Metastatic Breast Carcinoma in the Brain (tissue), 10 donors: ENCODE measurements around the gene WDR59.

- PRO-cap, 10 experiments: peak in 3 of 10 experiments; most common plus-strand start chr16:73172795 (in 2); most common minus-strand start chr16:73172696 (in 2)
These were observed 124.3 kb upstream of the ZFHX3 start for GRCh38 chr16:73171939-73172973.

DNA sequence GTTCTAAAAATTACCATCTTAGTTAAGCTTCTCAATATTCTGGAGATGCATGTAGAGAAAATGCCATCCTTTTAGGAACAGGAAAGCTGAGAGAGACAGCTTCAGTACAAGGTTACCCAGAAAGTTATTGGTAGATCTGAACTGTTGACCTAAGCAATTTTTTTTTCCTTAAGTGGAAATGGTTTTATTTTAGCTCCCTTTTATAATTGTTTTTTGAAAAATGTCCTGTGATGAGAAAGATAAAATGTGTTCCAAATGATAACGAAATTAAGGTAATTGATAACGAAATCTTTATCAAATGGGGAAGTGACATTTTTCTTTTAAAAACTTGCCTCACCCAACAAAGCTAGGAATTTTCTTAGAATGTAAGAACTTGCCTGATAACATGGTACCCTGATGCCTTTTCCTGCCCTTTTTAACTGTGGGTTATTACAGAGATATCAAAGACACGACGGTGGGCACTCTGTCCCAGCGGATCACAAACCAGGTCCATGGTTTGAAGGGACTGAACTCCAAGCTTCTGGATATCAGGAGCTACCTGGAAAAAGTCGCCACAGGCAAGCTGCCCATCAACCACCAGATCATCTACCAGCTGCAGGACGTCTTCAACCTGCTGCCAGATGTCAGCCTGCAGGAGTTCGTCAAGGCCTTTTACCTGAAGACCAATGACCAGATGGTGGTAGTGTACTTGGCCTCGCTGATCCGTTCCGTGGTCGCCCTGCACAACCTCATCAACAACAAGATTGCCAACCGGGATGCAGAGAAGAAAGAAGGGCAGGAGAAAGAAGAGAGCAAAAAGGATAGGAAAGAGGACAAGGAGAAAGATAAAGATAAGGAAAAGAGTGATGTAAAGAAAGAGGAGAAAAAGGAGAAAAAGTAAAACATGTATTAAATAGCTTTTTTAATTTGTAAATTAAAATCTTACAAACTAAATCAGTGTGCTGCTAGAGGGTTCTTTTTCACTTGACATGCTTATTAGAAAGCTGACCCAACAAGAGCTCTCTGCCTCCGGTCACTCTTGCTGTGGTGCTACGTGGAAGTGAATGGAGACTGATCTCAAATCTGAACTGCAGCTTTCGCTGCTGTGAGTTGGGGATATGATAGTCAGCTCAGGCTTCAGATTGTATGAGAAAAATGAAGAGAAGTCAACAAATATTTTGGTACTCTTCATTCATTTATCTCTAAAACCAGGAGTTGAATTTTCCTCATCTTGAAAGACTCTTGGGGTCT, 8.7 kb downstream of the PSMD7 start:
- PRO-cap, 10 experiments: no peak in any of the 10 experiments

GRCh38 chr16:74306953-74307878, 10.6 kb downstream of the PSMD7 start:
- PRO-cap, 10 experiments: no peak in any of the 10 experiments

DNA sequence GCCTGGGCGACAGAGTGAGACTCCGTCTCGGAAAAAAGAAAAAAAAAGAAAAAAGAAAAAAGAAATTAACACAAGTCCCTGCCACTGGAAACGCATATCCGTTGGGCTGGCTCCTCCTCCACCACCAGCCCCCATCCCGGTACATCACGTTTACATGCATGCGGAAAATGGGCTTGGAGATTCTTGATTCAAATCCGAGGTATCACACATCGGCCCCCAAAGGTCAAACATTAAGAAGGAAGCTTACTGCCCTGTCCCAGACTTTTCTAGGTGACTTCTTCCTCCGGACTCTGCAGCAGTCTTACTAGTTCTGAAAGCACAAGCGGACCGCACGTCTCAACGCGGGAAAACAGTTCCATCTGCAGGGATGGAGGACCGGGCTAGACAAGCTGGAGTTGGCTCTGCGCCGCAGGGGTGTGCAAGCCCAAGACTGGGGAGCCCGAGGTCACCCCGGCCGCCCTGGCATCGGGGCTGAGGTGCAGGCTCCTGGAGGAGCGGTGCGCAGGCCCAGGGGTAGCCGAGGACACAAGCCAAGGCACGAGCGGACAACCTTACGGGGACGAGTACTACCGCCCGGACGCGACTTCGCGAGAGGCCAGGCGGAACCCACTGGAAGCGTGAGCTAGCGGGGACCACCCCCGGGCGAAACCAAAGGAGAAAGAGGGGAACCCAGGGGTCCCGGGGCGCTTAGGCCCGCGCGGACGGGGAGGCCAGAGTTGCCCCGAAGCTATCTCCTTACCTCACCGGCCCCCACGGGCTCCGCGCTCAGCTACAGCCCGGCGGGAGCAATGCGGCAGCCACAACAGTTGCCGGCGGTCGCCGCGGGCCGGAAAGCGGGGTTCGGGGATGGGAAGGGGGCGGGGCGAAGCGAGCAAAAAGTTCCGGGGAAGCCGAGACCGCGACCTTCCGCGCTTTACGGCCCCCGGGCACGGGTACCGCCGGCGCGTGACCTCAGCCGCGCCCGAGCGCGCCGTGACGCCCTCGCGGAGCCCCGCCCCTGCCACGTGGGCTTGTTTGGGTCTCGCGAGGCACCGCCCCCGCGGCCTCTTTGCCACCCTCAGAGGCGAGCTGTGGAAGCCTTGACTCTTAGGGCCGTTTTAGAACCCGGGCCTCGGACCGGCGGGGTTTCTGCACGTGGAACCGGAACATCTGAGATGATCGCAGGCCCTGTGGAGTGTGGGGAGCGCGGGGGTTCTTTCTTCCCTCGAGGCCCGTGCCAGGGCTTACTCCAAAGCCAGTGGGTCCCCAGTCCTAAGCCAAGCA, 8.3 kb upstream of the NPIPB15 start:
- PRO-cap, 10 experiments: peak in 10 of 10 experiments; most common plus-strand start position 916 of the sequence (in 2); most common minus-strand start position 947 of the sequence (in 5)

GRCh38 chr16:74695794-74696349, 4.8 kb downstream of the MLKL start:
- PRO-cap, 10 experiments: peak in 10 of 10 experiments; most common plus-strand start chr16:74696093 (in 7)

GRCh38 chr16:74909350-74909946, 75.5 kb downstream of the WDR59 start:
- PRO-cap, 10 experiments: peak in 1 of 10 experiments; most common minus-strand start chr16:74909877 (in 1)

- PRO-cap, 10 experiments: peak in 10 of 10 experiments; most common plus-strand start chr16:74985339 (in 4); most common minus-strand start chr16:74985070 (in 3)
These were observed at the start of gene WDR59 for GRCh38 chr16:74984283-74985428. Gene WDR59, minus strand, starts transcription at chr16:74985123.

DNA sequence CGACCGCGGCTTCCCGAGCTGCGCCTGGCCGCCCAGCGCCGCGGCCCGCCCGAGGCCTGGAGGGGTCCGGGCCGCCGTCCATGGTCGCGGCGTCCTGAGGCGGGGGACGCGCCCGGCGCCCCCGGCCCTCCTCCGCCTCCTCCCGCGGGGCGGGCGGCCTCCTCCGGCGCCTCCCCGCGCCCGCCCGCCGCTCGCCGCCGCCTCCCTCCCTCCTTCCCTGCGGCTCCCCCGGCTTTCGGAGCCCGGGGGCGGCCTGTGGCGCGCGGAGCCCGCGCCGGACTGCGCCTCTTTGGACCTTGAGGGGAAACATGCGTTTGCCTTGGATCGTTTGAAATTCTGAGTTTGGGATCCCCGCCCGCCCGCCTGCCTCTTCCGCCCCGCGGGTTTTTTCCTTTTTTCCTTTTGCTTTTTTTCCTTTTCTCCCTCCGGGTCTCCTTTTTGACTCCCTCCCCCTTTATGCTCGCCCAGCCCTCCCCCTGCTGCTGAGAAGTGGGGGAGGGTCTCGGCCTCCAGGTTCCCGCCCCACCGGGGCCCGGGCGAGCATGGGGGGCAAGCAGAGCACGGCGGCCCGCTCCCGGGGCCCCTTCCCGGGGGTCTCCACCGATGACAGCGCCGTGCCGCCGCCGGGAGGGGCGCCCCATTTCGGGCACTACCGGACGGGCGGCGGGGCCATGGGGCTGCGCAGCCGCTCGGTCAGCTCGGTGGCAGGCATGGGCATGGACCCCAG, 469 bp downstream of the ZNRF1 start:
- PRO-cap, 10 experiments: peak in 7 of 10 experiments; most common plus-strand start position 331 of the sequence (in 4); most common minus-strand start position 338 of the sequence (in 6)

GRCh38 chr16:75002475-75003062, 3.7 kb downstream of the ZNRF1 start:
- PRO-cap, 10 experiments: no peak in any of the 10 experiments

DNA sequence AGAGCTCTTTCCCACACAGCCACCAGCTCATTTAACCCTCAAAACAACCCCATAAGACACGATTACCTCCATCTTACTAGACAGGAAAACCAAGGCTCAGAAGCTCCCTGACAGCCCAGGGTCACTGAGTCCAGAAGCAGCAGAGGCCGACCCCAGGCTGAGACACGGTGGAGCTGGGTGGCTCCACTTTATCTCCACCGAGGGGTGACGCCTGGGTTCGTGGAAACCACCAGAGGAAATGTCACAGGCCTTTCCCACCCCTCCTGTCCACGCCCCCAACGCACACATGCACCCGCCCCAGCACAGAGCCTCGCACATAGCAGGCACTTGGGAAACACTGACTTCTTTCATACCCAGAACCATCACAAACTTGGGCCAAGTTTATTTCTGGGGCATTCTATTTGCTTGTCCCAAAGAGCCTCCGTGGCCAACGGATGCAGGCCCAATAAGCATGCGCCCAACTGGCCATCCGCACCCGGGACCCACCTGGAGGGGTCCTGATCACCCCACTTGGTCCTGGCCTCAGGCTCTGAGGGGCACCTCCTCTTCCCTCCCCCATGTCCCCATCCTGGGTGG, 3.3 kb downstream of the BCAR1 start:
- PRO-cap, 10 experiments: no peak in any of the 10 experiments

- PRO-cap, 10 experiments: no peak in any of the 10 experiments
These were observed 42.1 kb upstream of the BCAR1 start for GRCh38 chr16:75293409-75294124.

DNA sequence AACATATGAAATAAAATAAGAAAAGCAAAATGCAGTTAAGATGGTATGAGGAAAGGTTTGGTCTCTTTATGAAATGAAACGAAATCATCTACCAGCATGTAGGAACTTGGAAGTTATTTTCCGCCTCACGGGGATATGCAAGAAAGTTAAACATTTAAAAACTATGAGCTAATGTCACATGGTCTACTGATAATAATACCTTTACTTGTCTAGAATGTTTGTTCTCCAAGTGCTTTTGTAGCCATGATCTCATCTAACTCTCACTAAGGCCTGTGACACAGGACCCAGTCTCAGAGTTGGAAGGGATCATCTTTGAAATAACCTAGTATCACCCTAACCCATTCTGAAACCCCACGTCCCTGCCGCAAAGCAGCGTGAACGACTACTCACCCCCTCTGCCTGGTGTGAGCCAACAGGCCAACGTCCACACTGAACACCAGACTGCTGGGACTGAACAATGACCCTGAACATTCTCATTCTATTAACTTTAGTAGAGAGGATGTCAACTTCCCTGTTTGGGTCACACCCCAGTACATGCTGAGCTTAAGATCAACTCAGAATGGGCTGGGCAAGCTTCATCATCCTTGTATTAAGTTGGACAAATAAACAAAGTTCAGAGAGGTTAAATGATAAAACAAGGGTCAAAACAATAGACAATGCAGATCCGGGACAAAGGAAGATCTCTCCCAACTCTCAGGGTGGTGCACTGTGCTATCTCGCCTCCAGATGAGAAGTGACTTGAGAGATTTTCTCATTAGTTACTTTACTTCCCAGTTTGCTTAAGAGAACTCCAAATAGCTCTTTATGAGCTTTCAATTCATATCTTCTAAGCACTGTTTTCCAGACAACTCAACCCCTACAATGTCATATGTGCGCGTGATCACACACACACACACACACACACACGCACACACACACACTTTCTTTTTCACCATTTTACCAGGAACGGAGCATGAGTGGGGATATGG, 54.9 kb upstream of the BCAR1 start:
- PRO-cap, 10 experiments: peak in 3 of 10 experiments; most common minus-strand start position 452 of the sequence (in 3)

DNA sequence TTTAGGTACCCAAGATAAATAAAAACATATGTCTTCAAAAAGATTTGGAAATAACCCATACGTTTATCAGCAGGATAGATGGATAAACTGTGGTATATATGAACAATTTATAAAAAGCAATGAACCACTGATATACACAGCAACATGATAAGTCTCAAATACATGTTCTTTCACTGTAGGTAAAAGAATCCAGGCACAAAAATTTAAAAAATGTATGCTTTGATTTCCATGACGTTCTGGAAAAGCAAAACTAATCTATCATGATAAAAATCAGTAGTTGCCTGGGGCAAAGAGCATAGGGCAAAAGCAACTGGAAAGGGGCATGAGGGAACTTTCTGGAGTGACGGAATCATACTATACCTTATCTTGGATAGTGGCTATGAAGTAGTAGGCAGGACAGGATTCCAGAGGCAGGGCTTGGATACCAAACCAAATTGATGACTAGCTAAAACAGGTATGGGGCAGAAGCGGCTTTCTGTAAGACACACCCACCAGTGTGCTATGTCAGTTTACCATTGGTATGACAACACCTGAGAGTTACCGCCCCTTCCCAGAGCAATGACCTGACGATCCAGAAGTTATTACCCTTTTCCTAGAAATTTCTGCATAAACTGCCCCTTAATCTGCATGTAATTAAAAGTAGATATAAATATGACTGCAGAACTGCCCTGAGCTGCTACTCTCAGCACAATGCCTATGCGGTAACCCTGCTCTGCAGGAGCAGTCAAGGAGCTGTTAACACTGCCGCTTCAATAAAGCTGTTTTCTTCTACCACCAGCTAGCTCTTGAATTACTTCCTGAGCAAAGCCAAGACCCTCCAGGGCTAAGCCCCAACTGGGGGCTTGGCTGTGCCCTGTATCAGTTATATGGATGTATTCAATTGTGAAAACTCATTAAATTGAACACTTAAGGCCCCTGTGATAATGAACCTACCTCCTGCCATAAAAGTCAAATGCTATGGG, 56.7 kb downstream of the CFDP1 start:
- PRO-cap, 10 experiments: no peak in any of the 10 experiments

- PRO-cap, 10 experiments: peak in 2 of 10 experiments; most common plus-strand start chr16:75516566 (in 1); most common minus-strand start chr16:75516562 (in 1)
These were observed 19.6 kb downstream of the CHST5 start for GRCh38 chr16:75516134-75516912.

DNA sequence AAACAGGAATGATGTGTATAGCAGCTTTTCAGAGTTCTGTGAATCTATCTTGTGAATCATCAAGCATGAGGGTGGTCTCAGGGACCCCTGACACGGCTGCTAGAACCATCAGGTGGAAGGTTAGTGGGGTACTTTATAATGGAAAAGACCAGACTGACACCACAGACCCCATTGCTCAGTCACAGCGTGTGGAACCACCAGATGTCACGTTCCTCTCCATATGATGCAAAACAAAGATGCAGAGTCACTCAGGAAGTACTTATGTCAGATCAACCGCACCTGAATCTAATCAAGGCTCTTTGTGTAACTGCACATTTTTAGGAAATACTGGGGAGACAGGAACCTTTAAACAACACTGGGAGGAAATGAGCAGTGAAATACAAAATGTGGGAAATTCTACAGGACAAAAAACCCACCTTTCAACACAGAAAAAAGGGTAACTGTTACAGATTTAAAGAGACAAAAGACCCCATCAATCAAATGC, 28.3 kb downstream of the GABARAPL2 start:
- PRO-cap, 10 experiments: no peak in any of the 10 experiments

- PRO-cap, 10 experiments: no peak in any of the 10 experiments
These were observed 14.3 kb downstream of the TERF2IP start for GRCh38 chr16:75661821-75662288.

GRCh38 chr16:76900302-76900677, 290.7 kb upstream of the MON1B start:
- PRO-cap, 10 experiments: no peak in any of the 10 experiments

DNA sequence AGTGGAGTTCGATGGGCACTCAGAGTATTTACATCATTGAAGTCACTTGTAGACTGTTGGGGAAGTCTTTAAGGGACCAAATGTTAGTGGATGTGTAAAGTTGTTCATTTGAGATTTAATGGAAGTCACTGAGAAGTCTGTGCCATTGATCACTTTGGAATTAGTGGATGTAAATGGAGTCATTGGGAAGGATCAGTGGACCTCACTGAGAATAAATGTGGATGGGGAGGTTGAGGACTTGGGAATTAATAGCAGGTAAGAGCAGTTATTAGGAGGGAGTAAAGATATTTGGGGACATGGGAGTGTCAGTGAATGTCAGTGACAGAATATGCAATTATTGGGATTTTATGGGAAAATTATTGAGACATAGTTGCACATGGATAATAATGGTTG, 1.1 kb downstream of the MON1B start:
- PRO-cap, 10 experiments: no peak in any of the 10 experiments

DNA sequence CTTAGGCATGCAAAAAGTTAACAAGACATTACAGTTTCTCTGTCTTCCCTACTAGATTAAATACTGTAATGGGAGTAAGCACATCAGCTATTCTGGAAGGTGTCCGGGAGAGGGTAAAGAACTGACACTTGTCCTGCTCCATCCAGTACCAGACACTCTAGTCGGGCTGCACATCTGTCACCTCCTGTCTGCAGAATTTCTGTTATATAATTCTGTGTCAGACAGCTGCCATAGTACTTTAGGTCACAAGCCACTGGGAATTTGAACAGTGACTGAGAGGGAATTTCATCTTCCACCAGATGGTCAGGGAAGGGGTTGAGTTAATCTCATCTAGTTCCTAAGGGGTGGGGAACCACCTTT, 58.6 kb upstream of the NUDT7 start:
- PRO-cap, 10 experiments: peak in 1 of 10 experiments; most common plus-strand start position 153 of the sequence (in 1)

- PRO-cap, 10 experiments: no peak in any of the 10 experiments
These were observed 13.2 kb upstream of the VAT1L start for GRCh38 chr16:77775209-77775492.